ENCODE data around the genes RSC1A1, UQCRHL, HSPB7 and CLCNKB.

- PRO-cap, 2 experiments: no peak in any of the 2 experiments
Observed at GRCh38 chr1:15523581-15524130, 359 bp downstream of the CASP9 start.

GRCh38 chr1:15524999-15525616 lies 1.1 kb upstream of the CASP9 start:
- PRO-cap, 2 experiments: peak in 2 of 2 experiments; most common plus-strand start chr1:15525243 (in 2); most common minus-strand start chr1:15525317 (in 1)

DNA sequence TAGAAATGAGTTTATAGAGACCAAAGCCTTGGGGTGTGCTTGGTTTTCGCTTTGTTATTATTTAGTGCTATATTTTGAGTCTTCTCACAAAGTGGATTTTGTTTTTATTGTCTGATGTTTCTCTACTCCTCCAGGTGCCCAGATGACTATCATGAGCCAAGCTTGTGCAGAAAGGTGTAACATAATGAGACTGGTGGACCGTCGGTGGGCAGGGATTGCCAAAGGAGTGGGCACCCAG lies 16.2 kb upstream of the RSC1A1 start:
- PRO-cap, 2 experiments: no peak in any of the 2 experiments

GRCh38 chr1:15659299-15659827 lies at the start of gene RSC1A1:
TSS of gene RSC1A1 (plus strand) at chr1:15659713.
- PRO-cap, 2 experiments: no peak in any of the 2 experiments

GRCh38 chr1:15665931-15666963 lies 6.7 kb downstream of the RSC1A1 start:
- PRO-cap, 2 experiments: no peak in any of the 2 experiments

GRCh38 chr1:15689167-15689651 lies 5.1 kb downstream of the PLEKHM2 start:
- PRO-cap, 2 experiments: peak in 1 of 2 experiments; most common plus-strand start chr1:15689422 (in 1)

DNA sequence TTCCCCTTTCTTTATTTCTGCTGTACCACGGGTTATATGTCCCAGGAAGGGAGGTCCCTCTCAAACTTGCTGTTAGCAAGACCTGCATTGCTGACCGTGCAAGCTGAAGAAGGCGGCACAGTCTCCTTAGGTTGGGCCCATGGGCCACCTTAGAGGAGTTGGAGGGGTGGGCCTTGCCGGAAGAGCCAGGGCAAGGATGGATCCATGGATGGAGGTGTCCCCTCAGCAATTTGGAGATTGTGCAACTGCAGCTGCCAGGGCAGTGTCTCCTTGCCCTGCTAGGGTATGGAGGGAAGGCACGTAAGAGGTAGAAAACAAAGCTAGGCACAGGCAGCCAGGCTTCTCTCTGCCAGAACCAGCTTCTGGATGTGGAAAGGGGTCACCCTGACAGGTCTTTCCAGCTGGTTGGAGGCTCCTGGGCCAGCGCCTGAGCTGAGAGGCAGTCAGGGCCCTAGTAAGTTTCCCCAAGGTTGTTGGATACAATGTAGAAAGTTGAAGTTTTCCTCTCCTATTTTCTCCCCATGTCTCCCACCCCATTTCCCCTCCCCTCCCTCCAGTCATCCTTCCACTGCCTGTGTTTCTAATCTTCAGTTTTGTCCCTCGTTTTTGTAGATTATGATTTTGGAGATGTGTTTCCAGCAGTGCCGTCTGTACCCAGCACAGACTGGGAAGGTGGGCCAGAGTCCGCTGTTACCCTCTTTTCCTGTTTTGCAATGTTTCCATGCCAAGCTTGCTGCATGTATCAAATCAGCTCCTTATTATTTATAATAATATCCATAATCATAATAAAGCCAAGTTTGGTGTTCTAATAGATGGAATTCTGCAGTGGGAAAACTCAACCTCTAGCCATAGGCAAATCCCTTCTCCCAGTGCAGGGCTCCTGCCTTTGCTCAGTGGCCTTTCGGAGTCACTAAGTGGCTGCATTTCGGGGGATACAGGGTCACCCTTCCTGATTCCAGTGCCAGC lies 15.1 kb upstream of the SLC25A34 start:
- PRO-cap, 2 experiments: no peak in any of the 2 experiments

- PRO-cap, 2 experiments: no peak in any of the 2 experiments
Observed at GRCh38 chr1:15727186-15727710, 8.8 kb upstream of the SLC25A34 start.

DNA sequence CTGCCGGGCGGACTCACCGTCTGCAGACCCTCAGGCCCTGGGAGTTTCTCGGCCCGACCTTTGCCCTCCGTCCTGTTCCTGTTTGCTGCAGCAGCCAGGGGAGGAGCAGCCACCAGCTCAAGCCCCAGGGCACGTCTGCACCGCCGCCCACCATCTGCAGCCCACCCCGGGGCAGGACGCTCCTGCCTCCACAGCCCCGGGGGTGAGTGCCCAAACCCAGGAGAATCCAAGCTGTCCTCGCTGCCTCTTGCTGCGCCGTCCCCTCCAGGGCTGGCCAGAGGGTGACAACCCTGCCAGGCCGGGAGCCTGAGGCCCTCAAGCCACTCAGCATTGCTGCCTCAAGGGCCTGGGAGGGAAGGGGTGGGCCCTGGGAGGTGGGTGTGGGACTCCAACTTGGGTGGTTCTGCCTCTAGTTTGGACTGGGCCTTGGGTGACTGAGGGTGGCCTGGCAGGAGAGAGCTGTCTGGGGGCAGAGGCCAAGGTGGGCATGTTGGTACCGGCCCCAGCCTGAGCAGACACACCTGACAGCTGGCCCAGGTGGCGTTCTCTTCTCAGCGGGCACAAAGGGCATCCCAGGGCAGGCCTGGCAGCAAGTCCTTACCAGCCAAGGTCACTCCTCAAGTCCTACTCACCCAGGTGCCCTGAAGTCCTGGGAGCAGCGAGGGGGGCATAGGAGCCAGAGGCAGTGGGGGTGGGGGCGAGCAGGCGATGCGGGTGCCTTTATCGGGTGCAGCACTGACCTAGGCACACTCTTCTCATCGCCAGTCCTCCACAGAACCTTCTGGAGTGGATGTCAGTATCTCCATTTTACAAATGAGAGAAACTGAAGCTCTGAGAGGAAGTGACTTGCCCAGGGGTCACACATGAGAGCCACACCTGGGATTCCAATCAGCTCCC lies 895 bp upstream of the SLC25A34 start:
- PRO-cap, 2 experiments: no peak in any of the 2 experiments

GRCh38 chr1:15749220-15750096 lies 7.2 kb downstream of the TMEM82 start:
- PRO-cap, 2 experiments: no peak in any of the 2 experiments

DNA sequence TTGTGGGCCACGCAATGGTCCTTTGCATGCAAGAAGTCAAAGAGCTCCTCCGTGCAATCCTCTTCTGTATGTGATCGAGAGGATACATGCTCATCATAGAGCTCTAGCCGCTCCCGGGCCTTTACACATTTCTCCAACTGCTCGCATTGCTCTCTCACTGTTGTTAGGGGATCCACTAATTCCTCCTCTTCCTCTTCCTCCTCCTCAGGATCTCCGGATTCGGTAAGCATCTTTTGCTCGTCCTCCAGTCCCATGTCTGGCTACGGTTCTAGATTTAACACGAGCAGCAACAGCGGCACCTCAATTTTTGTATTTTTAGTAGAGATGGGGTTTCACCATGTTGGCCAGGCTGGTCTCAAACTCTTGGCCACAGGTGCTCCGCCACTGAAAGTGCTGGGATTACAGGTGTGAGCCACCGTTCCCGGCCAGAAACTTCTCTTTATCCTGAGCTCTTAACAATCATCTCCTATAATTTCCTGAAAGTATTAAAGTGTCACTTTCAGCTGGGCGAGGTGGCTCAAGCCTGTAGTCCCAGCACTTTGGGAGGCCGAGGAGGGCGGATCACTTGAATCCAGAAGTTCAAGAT lies at the start of gene UQCRHL:
UQCRHL (minus strand) TSS at position 254 of the 586 bp plus-strand sequence.
- PRO-cap, 2 experiments: no peak in any of the 2 experiments

GRCh38 chr1:15815409-15815950 lies 8.0 kb upstream of the UQCRHL start:
- PRO-cap, 2 experiments: no peak in any of the 2 experiments

GRCh38 chr1:15850474-15850822 lies 2.9 kb downstream of the SPEN start:
- PRO-cap, 2 experiments: no peak in any of the 2 experiments

GRCh38 chr1:15935859-15936617 lies 39.9 kb downstream of the ZBTB17 start:
- PRO-cap, 2 experiments: no peak in any of the 2 experiments

GRCh38 chr1:16016925-16018160 lies at the start of gene HSPB7:
TSS of gene HSPB7 (minus strand) at chr1:16018043.
- PRO-cap, 2 experiments: no peak in any of the 2 experiments

- PRO-cap, 2 experiments: no peak in any of the 2 experiments
Observed at GRCh38 chr1:16018161-16018368, 222 bp upstream of the HSPB7 start.

DNA sequence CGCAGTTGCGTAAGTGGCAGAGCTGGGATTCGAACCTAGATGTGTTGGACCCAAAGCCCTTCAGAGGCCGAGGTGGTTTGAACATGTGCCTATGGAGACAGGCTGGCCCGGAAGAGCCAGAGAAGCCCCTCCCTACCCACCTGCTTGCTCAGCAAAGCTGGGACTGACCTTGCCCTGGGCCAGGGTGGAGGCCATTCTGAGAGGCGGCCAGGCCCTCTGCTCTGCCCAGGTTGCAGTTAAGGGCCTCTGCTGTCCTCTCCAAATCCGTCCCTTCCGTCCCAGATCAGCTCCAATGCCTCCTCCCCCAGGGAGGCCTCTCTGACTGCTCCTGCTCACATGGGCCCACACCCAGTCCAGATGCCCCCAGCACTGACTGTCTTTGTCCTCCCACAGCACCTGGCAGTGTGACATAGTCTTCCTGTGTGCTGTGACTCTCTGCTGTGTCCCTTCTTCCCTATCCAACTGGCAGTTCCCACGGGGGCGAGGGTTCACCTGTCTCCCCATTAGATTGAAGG lies 1.2 kb upstream of the HSPB7 start:
- PRO-cap, 2 experiments: no peak in any of the 2 experiments

- PRO-cap, 2 experiments: no peak in any of the 2 experiments
Observed at GRCh38 chr1:16043503-16044113, at the start of gene CLCNKB. TSS of gene CLCNKB (plus strand) at chr1:16043782.

GRCh38 chr1:16091191-16091766 lies 17.8 kb upstream of the FAM131C start:
- PRO-cap, 2 experiments: no peak in any of the 2 experiments

GRCh38 chr1:16168648-16169029 lies 12.8 kb upstream of the EPHA2 start:
- PRO-cap, 2 experiments: peak in 2 of 2 experiments; most common plus-strand start chr1:16168840 (in 2); most common minus-strand start chr1:16168716 (in 1)